Hematopoietic multipotent progenitor cell (in vitro differentiated cells): ENCODE measurements around the gene PLAC8L1.

DNA sequence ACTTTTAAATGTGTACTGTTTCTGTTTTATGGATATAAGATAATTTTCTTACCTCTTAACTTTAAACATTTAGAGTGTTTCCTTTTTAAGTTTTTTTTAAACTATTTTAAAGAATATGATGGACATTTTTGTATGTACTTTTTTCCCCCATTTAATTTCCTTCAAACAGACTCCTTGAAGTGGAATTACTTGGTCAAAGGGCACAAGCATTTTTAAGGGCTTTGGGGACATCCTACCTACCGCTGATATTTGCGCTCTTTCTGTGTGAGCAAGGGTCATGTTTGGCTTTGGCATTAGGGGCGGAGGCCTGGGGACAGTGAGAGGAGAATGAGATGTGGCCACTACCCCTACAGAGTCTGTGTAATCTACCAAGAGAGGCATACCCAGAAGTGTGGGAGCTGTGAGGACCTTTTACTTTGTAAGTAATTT is 63.2 kb downstream of the ARHGAP26 start:
- CAGE, long polyA plus RNA = no peak

DNA sequence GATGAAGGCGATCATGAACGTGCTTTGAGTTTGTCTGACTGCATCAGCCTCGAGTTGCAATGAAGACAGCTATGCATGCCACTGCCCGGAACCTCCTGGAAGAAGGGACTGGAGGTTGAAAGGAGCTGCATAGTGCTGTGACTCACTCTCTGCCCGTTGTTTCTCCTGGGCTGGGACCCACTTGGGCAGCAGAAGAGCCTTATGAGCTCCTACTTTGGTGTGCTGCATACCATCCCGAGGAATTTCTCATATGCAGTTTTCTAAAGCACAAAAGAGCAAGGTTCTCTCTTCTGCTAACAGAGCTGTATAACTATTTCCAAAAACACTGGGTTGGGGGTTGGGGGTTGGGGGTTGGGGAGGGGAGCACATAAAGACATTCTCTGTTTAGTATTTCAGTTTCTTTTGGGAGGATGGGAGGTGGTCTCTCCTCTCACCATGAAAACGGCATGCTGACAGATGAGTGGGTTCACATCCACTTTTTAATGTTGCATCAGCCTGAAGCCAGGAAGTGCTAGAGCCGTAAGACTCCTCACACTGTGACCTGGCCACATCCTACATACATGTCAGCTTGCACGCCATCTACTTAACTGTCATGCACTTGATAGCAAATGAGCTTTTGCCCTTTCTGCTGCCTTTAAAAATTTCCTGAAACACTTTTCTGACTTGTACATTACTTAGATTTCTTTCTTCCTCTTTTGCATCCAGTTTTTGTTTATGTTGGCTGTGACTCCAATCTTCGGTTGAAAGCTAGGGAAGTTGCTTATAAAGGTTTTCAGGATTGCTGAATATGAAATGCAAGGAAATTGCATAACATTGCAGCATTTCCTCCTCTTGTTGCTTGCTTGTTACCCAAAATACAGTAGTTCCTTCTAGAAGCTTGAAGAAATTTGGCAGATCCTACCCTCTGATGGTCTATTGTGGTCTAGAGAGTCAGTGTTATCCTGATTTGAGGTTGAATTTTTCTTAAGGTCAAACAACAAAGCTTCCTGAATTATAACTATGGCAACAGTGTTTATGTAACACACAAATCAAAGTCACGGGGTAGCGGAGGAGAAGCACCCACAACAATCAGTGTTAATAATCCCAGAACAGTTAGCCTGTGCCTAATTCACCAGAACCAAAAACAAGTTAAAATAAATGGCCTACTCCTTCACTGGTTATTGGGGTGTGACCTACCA is 232.3 kb downstream of the ARHGAP26 start:
- CAGE, long polyA plus RNA = no peak

DNA sequence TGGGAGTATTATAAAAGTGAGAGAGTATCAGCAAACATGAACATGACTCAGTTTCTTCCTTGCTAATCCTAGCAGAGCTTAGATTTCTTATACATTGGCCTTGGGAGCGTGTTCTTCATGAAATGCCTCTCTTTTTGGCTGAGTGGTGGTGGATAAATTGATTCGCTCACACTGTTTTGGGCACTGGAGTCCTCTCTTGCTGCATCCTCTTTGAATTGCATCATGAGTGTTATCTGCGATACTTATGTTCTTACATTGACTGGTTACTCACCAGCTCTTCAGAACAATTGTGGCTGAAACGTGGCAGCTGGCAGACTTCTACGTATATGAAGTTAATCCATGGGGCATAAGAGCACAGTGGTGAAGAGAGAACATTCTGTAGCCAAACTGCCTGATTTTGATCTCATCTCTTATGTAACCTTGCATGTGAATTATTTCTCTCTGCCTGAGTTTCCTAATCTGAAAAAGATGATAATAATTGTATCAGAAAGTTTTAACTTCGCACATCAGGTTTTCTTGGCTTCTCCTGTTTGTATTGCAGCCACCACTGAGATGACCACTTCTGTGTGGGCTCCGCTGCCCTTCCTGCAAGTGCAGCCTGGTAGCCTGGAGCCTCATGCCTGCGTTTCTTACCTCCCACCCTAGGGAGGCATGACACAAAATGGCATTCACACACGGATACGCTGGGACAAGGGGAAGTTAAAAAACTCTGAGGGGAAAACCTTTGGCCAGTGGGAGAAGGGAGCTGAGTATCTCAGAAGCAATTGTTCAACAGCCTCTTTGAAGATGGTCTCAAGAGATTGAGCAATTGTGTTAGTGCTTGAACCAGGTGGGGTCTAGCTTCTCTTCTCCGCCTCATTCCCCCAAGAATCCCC is 295.2 kb downstream of the ARHGAP26 start:
- CAGE, long polyA plus RNA = no peak

GRCh38 chr5:143102301-143102994 is 301.0 kb downstream of the NR3C1 start:
- CAGE, long polyA plus RNA = no peak

DNA sequence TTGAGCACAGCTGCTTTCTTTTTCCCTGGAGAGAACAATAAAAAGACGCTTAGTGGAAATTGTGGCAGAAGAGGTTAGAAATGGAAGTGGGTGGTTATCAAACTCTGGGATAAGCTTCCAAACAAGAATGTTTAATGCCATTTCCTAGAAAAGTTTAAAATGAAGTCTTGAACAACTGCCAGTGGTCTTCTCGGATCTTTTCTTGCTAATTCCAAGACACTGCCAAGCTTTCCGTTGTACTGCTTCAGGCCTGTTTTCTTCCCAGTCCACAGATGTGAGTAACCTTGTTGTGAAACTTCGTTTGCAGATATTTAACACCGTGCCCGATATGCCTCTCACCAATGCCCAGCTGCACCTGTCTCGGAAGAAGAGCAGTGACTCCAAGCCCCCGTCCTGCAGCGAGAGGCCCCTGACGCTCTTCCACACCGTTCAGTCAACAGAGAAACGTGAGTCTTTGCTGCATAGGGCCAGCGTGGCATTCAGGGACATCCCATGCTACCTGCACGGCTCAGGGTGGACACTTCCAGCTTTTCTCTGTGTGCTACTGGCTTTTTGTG is 269.7 kb downstream of the NR3C1 start:
- CAGE, long polyA plus RNA = no peak

DNA sequence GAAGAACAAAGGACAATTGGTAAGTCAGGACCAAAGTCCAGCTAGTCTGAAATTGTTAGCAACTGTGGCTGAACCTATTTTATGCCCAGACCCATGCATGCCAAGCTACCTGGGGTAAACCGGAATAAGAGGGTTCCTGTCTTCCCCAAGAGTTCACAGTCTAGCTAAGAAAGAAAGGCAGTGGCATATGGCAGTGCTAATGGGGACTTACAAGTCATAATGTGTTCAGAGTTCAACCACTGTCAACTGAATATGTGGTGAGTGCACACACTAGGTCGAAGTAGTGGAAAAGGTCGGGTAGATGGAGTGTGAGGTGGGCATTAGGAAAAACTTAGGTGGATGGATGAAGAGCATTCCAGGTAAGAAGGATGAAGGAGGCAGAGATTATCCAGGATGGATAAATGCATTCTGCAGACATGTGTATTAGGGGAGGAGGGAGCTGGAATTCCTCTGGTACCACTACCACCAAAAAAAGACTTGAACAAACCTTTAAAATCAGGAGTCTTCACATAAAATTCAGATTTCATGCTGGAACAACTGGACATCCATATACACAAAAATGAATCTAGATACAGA is 253.2 kb downstream of the NR3C1 start:
- CAGE, long polyA plus RNA = no peak

DNA sequence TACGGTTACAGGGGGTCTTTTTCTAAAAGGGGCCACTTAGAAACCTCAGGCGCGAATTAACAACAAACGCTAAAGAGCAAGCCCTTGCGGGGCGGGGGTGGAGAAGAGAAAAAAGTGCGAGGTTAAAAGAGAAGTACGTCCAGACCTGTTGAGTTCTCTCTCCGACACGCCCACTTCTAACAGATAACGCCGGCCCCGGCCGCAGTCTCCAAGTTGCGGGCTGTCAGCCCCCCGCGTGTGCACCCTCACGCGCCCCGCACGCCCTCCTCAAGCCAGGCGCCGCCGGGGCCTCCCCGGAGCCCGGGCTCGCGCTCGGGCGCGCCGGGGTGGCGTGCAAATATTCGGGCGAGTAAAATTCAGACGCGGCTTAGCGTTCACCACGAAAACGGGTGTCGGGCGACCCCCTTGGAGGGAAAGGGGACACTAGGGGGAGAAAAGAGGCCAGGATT is 1.0 kb downstream of the NR3C1 start:
- CAGE, long polyA plus RNA = no peak

GRCh38 chr5:143402906-143403164 is 651 bp downstream of the NR3C1 start:
- CAGE, long polyA plus RNA = no peak

- CAGE, long polyA plus RNA = no peak
Measured at GRCh38 chr5:143404643-143404723, 997 bp upstream of the NR3C1 start.

DNA sequence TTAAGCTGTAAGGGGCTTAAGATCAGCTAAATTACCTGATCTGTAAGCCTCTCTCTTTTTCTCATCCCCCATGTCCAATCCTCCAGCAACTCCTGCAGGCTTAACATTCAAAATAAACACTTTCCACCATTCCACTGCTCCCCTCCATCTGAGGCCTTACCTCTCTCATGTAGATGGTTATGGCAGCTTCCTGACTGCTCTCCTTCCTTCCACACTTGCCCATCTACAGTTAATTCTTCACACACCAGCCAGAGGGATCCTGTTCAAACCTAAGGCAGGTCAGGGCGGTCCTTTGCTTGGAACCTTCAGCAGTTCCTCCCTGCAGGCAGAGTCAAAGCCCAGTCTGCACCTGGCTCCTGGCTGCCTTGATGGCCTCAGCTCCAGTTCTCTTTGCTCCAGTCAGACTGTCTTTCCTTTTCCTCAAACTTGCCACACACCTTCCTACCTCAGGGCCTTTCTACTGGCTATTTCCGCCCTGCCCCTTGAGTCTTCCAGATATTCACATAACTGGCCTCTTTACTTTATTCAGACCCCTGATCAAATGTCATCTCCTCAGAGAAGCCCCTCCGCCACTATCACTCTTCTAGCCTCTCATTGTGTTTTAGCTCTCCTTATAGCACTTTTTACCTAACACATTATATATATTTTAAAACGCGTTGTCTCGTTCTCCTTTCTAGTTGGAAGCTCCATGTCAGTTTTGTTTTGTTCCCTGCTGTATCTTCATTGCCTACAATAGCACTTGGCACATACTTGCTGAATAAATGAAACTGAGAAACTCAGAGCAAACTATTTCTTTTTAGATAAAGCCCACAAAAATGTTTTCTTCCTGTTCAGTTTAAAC is 30.3 kb upstream of the NR3C1 start:
- CAGE, long polyA plus RNA = no peak

DNA sequence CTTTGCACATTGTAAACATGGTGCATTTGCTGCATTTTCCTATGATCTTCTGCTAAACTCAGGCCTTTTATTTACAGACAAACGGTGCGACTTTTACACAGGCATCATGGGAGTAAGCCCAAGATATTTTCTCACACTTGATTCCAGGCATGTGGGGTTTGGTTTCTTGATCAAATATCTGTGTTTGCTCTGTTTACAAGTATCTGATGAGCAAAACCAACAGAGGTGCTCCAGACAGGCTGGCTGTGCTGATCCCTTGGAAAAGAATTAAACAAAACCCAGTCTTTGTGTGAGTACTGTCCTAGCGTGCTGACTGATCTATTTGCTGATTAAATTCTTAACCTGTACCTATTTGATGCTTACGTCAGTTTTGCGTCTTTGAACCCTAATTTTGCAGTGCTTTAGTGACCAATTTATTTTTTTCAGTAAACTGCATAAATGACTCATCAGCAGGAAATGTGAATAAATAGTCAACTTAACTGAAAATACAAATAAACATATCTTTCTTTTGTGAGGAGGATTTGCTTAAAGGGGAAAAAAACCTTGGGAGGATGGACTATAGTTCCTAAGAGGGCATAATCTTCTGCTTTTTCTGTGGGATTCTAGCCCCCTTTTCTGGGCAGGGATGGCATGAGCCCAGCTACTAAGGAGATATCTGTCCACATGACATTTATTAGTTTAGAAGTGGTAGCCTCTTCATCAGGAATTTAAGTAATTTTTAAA is 191.8 kb upstream of the NR3C1 start:
- CAGE, long polyA plus RNA = no peak

GRCh38 chr5:143605089-143605737 is 201.7 kb upstream of the NR3C1 start:
- CAGE, long polyA plus RNA = no peak

DNA sequence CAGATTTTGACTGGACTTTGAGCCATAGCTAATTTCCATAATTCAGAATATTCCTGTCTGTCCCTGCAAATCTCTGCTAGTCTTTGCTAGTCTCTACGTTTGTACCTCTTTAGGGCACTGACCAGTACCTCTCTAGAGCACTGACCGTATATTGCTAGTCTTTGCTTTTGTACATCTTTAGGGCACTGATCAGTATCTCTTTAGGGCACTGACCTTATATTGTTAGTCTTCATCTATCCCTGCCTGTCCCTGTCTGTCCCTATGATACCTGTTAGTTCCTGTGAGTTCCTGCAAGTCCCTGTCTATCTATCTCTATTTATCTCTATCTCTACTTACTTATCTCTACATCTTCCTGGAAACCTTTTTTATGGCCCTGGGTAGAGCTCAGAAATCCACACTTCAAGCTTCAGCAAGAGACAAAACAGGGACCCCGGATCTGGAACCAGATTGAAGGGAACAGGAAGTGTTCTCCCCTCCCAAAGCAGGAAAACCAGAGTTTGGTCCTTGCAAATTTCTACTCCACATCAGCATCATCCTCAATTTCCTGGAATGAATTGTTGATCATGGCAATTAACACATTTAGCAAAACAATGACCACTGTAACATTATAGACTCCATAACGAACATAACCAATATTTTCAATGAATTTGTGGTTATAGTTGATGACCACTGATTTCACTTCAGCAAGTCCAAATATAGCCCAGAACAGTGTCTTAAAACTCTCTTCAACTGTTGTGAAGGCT is 107.0 kb downstream of the PRELID2 start:
- CAGE, long polyA plus RNA = no peak

DNA sequence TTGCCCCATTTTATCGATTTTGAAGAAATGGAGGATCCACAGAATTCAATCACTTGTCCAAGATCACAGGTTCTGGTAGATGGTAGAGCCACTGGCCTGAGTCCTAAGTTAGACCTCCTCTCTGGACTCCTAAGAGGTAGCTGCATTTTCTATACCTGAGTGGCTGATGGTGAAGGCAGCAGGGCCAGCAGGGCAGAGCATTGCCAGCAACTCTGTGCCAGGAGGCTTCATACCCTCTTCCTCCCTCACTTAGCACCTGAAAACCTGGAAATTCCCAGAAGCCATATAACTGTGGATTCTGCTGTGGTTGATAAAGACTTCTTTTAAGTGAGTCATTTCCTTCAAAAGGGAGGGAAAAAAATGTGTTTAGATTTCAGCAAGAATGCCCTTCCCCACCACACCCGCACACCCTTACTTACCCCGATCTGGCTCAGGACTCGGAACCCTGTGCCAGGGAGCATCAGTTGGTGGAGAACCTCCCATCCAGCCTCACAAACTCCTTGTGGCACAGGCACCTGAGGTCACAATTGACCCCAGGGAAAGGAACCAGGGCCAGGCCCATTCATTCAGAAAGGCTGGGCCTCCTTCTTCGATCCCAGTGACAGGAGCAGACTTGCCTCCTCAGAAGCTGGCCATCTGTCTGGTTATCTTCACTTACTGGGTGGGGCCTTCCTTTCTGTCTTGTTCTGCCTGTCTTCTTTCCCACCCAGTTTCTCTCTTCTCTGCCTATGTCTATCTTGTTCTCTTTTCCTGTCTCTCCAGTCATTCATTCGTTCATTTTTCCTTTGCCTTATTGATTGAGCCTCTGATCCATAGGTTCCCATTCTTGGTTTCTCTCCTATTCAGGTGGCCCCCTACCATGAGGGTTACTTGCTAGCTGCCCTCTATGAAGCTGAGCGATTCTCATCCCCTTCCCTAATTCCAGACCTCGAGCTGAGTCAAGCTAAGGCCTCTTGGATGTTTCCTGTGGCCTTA is 62.6 kb downstream of the PLAC8L1 start:
- CAGE, long polyA plus RNA = no peak

DNA sequence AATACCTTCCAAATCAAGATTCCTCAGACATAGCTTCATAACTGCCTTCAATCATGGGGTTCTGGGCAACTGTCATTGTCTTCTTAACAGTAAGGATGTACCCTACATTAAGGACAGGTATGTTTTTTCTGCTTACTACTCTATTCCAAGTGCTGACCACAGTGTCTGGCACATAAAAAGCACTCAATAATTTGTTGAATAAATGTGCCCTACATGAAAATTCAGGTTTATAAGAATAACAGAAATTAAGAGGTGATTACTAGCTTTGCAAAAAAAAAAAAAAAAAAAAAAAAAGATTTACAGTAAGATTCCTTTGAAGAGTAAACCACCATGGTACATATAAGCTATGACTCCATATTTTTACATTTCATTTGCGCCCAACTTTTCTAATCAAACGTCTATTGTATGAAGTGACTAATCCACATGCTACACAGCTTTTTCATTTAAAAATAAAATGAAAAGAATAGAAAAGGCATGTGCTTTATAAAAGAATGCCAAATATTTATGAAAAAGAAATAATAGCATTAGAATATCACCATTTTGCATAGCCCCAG is at the start of gene PLAC8L1:
Gene PLAC8L1, minus strand, starts transcription at position 268 of the 554 bp plus-strand sequence.
- CAGE, long polyA plus RNA = no peak

GRCh38 chr5:146877047-146877311 is 1.6 kb downstream of the PPP2R2B start:
- CAGE, long polyA plus RNA = no peak

DNA sequence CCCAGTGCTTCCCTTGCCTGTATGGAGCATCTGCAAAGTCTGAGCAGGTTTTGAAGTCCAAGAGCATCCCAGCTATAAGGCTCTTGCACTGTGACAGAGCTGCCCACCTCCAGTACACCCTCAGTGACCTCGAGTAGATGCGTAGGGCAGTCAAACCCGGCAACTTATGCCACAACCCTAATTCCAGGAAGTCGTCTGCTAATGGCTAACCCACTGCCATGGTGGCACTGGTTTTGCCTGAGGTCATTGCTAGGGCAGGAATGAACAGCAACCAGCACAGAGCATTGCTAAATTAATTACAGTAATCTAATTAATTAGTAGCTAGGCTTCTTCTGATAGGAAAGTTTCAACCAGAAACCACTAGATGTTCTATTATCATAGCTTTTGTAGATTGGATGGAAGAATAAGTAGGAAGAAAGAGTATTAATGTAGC is 122.8 kb downstream of the DPYSL3 start:
- CAGE, long polyA plus RNA = no peak

GRCh38 chr5:147446382-147446988 is 63.4 kb downstream of the DPYSL3 start:
- CAGE, long polyA plus RNA = no peak

DNA sequence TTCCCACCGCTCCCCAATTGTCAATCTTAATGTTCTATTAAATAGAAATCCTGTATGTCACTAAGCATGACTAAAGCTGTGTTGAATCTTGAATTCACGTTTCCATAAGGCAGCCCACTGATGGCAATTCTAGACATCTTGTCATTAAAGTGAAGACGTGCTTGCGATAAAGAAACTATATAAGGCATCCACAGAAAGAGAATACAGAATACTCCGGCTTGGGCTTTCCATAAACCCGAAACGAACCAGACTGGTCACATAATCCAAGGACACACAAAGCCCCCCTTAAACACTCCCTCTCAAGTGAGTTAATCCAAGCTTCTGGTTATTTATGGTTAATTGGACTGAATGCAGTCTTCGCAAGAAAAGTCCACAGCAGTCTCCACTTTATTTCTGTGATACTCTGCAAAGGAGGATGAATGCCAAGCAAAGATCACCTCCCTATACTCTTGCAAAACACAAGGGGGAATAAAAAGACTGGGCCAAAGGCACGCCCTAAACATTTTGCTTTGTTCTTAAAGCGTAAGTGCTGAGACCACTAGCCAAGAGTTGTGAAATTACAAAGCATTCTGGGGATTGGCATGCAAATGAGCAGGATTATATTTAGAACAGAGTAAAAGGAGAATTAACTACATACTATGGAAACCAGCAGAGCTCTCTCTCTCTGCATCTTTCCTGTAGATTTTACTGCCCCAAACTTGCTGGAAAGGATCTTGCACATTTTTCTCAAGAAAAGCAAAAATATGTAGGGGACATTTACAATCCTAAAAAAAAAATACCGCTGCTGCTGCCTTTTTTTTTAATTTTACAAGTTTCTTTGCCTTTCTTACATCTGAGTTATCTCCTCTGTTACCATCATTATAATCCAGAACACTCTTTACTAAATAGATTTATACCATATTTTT is 54.6 kb downstream of the DPYSL3 start:
- CAGE, long polyA plus RNA = no peak

DNA sequence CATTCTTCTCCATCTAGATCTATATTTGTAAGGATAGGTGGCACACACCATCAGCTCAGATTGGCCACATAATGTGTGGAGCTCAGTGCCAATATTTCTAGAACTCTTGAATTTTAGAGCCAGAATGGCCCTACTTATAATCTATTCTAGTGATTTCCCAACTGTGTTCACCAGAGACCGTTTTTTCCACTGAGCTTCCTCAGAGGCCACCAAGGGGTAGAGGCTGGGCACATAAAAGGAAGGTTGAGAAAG is 27.5 kb downstream of the DPYSL3 start:
- CAGE, long polyA plus RNA = no peak